Epithelial cell of prostate (primary cell): ENCODE measurements around the genes ZNF100, ZNF99 and ZNF726.

GRCh38 chr19:19650465-19651051 lies 7.1 kb upstream of the GMIP start:
- RRBS, result 96% methylated on average over 4 of the region's 10 CpGs

DNA sequence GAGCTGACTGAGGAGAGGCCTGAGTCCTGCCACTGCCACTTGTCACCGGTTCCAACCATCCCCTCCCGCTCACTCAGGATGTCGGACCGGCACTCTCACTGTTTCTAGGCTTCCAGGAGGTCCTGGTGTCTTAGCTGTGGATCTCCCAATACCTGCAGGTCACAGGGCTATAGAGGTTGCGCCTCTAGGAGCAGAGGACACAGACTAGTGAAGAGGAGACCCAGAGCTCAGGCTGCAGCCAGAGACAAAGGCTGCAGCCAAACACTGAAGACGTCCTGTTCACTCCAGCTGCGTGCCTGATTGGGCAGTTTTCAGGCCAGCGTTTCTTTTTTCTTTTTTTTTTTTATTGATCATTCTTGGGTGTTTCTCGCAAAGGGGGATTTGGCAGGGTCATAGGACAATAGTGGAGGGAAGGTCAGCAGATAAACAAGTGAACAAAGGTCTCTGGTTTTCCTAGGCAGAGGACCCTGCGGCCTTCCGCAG lies 15.3 kb upstream of the ZNF486 start:
- RRBS, result no CpG with 5 or more reads among the region's 11 CpGs

DNA sequence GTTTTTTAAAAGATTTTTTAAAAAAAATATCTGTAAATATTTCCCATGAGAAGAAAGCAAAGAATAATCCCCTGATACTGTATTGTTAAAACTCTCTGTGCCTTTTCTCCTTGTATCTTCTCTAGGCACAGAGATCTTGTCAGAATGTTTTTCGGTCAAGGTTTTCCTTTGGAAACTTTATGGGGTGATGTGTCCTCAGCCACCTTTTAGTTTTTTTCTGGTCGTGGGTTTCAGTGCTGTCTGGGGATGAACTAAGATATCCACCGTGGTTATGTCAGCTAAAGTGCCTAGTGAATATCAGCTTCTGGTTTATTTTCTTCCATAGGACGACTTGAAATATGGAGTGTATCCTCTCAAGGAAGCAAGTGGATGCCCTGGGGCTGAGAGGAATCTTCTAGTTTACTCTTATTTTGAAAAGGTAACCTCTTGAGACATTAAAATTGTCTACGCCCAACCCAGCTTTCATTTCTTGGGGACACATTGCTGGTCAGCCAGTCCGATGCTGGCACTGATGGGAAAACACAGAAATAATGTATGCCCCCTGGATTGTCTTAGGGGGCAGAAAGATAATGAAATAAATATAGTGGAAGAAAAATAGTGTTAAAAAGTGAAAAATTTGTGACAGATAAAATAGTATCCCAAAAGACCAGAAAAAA lies 1.5 kb downstream of the ZNF431 start:
- RRBS, result no CpG with 5 or more reads among the region's 6 CpGs

DNA sequence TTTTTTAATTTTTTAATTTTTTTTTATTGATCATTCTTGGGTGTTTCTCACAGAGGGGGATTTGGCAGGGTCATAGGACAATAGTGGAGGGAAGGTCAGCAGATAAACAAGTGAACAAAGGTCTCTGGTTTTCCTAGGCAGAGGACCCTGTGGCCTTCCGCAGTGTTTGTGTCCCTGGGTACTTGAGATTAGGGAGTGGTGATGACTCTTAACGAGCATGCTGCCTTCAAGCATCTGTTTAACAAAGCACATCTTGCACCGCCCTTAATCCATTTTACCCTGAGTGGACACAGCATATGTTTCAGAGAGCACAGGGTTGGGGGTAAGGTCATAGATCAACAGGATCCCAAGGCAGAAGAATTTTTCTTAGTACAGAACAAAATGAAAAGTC lies 5.2 kb downstream of the ZNF429 start:
- RRBS, result no CpG with 5 or more reads among the region's 3 CpGs

GRCh38 chr19:21568538-21569809 lies 63.6 kb downstream of the ZNF429 start:
- RRBS, result no CpG with 5 or more reads among the region's 33 CpGs

DNA sequence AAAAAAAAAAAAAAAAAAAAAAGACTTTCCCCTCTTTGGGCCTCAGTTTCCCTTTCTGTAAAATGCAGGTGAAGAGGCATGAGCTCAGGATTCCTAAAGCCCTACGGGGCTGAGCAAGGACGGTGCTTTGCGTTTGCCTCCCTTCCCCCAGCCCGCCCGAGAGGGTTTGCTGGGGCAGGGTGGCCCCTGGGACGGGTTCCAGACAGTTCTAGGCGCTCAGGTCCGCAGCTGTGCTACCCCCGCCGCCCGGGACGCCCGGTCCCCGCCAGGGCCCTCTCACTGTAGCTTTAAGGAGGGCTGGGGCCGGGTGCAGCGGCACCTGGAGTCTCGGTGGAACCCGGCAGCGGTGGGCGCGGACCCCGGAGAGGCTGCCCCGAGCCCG lies 80.8 kb downstream of the ZNF429 start:
- RRBS, result 9% methylated on average over 3 of the region's 24 CpGs

GRCh38 chr19:21600743-21601176 lies 95.4 kb downstream of the ZNF429 start:
- RRBS, result no CpG with 5 or more reads among the region's 1 CpG

GRCh38 chr19:21766699-21767998 lies at the start of gene ZNF100:
TSS of gene ZNF100 (minus strand) at chr19:21767579.
- RRBS, result no CpG with 5 or more reads among the region's 54 CpGs

DNA sequence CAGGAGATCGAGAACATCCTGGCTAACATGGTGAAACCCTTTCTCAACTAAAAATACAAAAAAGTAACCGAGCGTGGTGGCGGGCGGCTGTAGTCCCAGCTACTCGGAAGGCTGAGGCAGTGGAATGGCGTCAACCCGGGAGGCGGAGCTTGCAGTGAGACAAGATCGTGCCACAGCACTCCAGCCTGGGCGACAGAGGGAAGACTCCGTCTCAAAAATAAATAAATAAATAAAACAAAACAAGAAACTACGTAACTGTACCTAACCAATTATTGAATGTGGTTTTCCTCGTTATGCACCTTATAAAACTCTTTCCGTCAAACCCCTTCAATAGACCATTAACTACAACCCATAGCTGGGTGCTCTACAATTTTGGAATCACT lies 779 bp downstream of the ZNF208 start:
- RRBS, result no CpG with 5 or more reads among the region's 15 CpGs

GRCh38 chr19:22421751-22422200 lies 370 bp downstream of the ZNF98 start:
- RRBS, result no CpG with 5 or more reads among the region's 23 CpGs

DNA sequence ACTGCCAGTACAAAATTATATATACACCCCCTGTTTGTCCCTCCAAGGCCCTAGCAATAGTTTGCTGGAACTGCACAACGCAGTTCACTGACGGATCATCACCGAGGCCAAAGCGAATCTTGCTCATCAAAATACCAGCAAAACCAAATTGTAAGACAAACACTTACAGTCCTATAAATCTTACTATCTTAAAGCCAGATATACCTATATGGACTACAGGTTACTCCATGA lies 104.4 kb upstream of the ZNF492 start:
- RRBS, result no CpG with 5 or more reads among the region's 4 CpGs

DNA sequence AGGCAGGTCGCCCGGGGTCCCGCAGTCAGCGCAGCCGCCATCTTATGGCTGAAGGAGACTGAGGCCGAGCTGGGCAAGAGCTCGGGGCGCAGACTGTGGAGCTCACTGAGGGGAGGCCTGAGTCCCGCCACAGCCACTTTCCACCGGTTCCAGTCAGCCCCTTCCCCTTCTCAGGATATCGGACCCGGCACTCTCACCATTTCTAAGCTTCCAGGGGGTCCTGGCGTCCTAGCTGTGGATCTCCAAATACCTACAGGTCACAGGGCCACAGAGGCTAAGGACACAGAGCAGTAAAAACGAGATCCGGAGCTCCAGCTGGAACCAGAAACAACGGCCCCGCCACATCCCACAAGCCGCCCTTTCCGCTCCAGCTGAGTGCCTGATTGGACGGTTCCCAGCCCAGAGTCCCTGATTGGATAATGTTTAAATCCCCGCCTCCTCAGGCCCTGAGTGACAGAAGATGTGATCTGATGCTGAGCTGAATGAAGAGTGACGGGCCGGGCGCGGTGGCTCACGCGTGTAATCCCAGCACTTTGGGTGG lies at the start of gene ZNF99:
ZNF99 (minus strand) TSS at position 335 of the 541 bp plus-strand sequence.
- RRBS, result no CpG with 5 or more reads among the region's 27 CpGs

DNA sequence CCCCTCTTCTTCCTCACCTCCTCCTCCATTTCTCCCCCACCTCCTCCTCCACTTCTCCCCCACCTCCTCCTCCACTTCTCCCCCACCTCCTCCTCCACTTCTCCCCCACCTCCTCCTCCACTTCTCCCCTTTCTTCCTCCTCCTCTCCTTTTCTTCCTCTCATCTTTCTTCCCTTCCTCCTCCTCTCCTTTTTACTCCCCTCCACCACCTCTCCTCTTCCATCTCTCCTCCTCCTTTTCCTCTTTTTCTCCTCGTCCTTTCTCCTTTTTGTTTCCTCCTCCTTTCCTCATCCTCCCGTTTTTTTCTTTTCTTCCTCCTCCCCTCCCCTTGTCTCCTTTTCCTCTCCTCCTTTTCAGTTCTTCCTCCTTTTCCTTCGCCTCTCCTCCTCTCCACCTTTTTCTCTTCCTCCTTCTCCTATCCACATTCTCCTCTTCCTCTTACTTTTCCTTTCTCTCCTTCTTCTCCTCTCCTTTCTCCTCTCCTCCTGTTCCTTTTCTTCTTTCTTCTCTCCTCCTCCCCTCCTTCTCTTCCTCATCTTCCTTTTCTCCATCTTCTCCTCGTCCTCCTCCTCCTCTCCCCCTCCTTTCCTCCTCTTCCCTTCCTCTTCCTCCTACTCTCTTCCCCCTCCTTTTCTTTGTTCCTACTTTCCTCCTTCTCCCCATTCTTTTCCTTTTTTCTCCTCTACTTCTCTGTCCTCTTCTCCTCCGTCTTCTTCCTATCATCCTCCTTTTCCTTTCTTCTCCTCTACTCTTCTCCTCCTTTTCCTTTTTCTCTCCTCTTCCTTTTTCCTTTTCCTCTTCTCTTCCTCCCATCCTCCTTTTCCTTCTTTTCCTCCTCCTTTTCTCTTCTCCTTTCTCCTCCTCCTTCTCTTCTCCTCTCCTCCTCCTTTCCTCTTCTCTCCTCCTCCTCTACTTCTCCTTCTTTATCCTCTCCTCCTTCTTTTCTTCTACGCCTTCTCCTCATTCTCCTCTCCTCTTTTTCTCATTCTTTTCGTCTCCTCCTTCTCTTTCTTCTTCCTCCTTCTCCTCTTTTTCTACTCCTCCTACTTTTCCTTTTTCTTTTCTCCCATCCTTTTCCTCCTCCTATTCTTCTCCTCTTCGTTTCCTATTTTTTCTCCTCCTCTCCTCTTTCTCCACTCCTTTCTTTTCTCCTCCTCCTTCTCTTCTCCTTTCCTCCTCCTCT lies 72.1 kb downstream of the ZNF91 start:
- RRBS, result no CpG with 5 or more reads among the region's 8 CpGs

DNA sequence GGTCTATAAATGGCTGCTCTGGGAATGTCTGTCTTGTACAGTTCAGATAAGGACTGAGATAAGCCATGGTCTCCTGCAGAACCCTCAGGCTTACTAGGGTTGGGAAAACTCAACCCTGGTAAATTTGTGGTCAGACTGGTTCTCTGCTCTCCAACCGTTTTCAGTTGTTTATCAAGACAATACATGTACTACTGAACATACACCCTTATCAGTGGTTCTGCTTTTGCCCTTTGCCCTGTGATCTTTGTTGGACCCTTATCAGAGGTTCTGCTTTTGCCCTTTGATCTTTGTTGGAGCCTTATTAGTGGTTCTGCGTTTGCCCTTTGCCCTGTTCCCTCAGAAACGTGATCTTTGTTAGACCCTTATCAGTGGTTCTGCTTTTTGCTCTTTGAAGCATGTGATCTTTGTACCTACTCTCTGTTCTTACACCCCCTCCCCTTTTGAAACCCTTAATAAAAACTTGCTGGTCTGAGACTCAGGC lies 37.2 kb downstream of the ZNF675 start:
- RRBS, result no CpG with 5 or more reads among the region's 3 CpGs

- RRBS, result no CpG with 5 or more reads among the region's 43 CpGs
These were observed at the start of gene ZNF726 for GRCh38 chr19:23914551-23915616. TSS of gene ZNF726 (plus strand) at chr19:23914886.

DNA sequence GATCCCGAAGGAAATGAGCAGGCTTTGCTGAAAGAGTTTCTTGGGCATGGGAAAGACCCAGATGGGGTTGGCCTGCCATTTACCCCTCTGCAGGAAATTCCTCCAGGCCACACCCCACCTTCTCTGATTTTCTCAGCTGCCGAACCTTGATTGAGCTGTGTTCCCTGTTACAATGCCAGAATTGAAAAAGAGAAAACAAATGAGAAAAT lies 575.7 kb downstream of the UQCRFS1 start:
- RRBS, result no CpG with 5 or more reads among the region's 2 CpGs

- RRBS, result 60% methylated on average over 1 of the region's 26 CpGs
These were observed 120.7 kb upstream of the VSTM2B start for GRCh38 chr19:29404992-29405539.

GRCh38 chr19:29405656-29406106 lies 120.1 kb upstream of the VSTM2B start:
- RRBS, result no CpG with 5 or more reads among the region's 16 CpGs

GRCh38 chr19:29525675-29525883 lies 215 bp upstream of the VSTM2B start:
- RRBS, result no CpG with 5 or more reads among the region's 15 CpGs

GRCh38 chr19:29622334-29622925 lies 16.3 kb downstream of the POP4 start:
- RRBS, result no CpG with 5 or more reads among the region's 13 CpGs